Gastroesophageal sphincter (tissue), 4 donors: ENCODE data around the genes GAS2L1 and SF3A1.

DNA sequence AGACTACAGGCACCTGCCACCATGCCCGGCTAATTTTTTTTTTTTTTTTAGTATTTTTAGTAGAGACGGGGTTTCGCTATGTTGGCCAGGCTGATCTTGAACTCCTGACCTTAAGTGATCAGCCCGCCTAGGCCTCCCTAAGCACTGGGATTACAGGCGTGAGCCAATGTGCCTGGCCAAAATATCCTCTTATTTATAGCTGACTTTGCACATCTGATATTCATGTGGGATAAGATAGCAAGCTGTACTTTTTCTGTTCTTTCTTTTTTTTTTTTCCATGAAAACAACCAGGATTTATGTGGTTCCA is 40.0 kb downstream of the CCDC117 start:
- PRO-cap, result no peak
- RAMPAGE, long total RNA, 4 experiments, result no peak in any of the 4 experiments

- PRO-cap, result no peak
- RAMPAGE, long total RNA, 4 experiments, result no peak in any of the 4 experiments
Measured at GRCh38 chr22:28931831-28932593, 48.6 kb downstream of the ZNRF3 start.

DNA sequence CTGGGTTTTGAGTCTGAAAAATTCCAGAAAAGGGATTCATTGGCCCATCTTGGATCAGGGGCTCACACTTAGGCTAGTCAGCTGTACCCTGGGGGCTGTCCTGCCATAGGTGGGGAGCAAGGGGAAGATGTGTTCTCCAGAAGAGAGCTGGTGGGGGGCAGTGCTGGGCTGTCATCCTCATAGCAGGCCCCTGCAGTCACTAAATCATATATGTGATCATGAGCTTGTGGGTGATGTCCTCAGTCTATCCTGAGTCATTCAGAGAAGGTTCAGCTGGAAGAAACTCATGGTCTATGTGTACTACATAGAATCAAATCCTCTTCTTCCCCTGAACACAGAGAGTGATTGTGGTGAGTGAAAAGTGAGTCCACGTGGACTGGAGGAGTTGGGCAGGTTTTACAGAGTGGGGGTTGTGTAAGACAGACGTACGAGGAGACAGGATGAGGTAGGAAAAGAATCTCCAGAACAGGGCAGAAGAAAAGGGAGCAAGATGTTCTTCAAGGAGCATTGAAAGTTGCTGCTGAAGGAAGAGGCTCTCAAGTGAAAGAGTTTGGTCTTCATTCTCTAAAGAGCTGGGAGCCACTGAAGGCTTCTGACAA is 69.0 kb downstream of the C22orf31 start:
- PRO-cap, result no peak
- RAMPAGE, long total RNA, 4 experiments, result no peak in any of the 4 experiments

GRCh38 chr22:29117771-29118321 is 45.0 kb downstream of the KREMEN1 start:
- PRO-cap, result no peak
- RAMPAGE, long total RNA, 4 experiments, result no peak in any of the 4 experiments

GRCh38 chr22:29206573-29206880 is 831 bp downstream of the EMID1 start:
- PRO-cap, result no peak
- RAMPAGE, long total RNA, 4 experiments, result no peak in any of the 4 experiments

DNA sequence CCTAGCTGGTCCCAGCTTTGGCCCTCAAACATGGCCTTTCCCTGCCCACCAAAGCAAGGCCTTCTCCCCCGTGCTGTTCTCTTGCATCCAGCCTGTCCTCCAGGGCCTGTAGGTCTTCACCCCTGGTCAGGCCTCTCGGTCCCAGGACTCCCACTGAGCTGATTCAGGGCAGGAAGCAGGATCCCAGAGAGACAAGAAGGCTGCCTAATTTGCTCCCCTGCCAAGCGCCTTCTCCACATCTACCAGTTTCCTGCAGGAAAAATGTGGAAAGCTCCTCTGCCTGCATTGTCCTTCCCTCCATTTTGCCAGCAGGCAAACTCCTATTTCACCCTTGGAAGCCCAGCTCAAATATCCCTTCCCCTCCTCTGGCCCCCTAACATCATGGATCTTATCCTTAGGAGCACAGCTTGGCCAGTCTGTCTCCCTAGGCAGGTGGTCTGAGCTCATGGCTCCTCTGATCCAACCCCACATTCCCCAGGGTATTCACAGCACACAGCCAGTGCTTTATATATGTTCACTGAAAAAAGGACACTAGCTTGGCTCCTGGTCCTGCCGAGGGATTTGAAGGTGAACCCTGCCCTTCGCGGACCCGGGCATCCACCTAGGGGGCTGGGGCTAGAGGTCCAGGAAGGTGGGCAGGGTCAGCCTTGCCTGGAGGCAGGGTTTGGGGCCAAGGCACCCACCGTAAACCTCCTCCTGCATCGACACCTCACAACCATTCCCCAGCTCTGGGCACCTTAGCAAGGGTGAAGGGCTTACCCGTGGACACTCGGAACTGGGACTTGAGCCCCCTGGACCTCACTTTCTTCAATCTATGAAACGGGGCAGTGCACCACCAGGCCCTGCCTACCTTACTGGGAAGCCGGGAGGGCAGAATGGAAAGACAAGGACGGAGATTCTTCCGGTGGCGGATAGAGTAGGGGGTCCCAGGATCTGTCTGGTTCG is 933 bp downstream of the RHBDD3 start:
- PRO-cap, result no peak
- RAMPAGE, long total RNA, 4 experiments, result no peak in any of the 4 experiments

GRCh38 chr22:29300816-29301837 is 5.3 kb upstream of the GAS2L1 start:
- PRO-cap, result no peak
- RAMPAGE, long total RNA, 4 experiments, result no peak in any of the 4 experiments

DNA sequence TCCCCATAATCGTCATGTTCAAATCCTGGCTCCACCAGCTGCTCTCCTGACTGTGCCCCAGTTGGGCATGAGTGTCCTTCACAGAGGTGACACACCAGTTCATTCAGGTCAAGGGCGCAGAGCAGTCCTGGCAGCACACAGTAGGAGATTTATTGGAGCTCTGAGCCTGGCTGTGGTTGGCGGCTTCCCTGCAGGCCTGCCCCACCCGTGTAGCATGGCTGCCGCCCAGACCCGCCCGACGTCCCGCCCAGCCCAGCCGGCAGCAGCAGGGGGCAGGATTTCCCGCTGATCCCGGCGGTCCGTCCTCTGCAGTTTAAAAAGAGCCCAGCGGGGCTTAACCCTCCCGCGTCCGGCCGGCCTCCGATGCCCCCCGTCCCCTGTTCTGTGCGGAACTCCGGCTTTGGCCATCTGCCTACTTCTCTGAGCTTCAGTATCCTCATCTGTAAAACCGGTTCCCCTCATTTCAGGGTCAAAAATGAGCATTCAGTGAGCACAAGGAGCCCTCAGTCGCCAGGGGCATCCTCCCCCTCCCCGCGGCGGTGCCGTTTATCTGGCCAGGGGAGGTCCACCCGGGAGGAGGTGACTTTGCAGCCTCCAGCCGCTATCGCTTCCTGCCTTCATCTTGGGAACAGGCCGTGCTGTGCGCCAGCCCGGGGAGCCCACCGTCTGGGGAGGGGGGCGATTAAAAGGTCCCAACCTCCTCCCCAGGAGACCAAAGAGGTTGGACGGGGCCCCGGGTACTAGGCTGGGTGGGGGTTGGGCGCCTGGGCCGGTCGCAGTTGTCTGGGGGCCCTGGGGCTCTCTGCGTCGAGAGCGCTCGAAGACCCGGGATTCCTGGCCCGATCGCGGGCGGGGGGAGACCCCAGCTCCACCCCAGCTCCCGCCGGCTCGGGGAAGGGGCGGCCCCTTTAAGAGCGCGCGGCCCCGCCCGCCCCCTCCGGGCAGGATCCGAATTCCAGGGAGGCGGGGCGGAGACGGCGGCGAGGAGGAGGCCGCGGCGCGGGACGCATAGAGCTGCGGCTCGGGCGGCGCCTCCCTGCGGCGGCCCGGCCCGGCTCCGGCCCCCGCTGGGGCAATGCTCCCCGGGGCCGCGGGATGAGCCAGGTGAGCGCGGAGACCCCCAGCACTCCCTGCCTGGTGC is at the start of gene GAS2L1:
TSS of gene GAS2L1 (plus strand) at position 601 of the 1,141 bp plus-strand sequence.
- PRO-cap, result unidirectional peak, plus-strand start at position 616 of the sequence; bidirectional peak, plus-strand start at position 974 of the sequence, minus-strand start at position 861 of the sequence
- RAMPAGE, long total RNA, 4 experiments, result no peak in any of the 4 experiments

DNA sequence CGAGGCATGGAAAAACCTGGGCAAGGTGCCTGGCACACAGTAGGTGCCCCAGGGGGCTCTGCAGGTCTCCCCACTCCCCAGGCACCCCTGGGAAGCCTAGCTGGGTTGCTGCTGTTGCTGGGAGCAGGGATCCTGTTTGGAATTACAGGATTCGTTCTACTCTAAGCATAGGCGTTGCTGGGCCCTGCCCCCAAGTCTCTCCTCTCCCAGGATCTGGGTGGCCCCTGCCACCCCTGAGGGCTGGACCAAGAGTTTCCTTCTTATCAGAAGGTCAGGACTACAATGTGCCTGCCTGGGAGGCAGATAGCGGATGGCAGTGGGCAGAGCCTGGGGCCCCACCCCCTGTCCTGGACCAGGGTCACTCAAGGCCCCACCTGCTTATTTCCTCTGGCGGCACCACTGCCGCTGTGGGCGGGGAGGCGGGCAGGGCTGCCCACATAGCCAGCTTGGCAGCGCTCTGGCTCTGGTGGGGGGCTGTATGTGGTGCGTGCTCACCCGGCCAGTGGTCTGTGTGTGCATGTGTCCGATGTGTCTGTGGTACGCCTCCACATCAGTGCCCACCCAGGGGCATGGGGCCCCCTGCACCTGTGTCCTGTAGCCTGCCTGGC is 2.8 kb downstream of the GAS2L1 start:
- PRO-cap, result no peak
- RAMPAGE, long total RNA, 4 experiments, result no peak in any of the 4 experiments

DNA sequence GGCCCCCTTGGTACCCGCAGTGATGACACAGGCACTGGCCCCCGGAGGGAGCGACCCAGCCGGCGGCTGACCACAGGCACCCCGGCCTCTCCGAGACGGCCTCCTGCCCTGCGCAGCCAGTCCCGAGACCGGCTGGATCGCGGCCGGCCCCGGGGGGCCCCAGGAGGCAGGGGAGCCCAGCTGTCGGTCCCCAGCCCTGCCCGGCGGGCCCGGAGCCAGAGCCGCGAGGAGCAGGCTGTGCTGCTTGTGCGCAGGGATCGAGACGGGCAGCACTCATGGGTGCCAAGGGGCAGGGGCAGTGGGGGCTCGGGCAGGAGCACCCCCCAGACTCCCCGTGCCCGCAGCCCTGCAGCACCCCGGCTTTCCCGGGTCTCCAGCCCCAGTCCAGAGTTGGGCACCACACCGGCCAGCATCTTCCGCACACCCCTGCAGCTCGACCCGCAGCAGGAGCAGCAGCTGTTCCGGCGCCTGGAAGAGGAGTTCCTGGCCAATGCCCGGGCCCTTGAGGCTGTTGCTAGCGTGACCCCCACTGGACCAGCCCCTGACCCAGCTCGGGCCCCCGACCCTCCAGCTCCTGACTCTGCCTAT is 3.9 kb downstream of the RASL10A start:
- PRO-cap, result no peak
- RAMPAGE, long total RNA, 4 experiments, result no peak in any of the 4 experiments

DNA sequence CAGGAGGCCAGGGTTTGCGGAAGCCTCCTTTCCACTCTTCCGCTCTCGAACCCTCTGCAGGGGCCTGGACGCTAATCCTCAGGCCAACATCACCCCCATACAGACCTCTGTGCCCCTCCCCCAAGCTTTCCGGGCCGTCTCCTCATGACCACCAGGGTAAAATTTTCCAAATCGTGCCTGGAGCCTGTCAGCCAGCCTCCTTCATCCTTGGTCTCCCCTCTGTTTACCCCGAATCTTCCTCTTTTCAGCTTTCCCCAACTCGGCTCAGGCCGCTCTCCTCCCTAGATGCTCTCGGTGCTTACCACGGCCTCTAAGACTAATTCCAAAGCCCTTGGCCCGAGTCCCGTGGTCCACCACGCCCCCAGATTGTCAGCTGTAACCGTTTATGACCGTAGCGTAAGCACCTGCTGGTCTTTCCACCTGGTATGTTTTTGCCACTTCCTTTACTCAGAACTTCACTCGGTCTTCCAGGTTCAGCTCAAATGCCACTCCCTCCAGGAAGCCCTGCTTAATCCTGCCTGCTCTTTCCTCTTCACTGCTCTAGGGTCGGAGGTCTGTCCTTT is 1.4 kb downstream of the RASL10A start:
- PRO-cap, result no peak
- RAMPAGE, long total RNA, 4 experiments, result no peak in any of the 4 experiments

GRCh38 chr22:29767765-29768631 is 829 bp downstream of the UQCR10 start:
- PRO-cap, result unidirectional peak, minus-strand start at chr22:29768140
- RAMPAGE, long total RNA, 4 experiments, result no peak in any of the 4 experiments

DNA sequence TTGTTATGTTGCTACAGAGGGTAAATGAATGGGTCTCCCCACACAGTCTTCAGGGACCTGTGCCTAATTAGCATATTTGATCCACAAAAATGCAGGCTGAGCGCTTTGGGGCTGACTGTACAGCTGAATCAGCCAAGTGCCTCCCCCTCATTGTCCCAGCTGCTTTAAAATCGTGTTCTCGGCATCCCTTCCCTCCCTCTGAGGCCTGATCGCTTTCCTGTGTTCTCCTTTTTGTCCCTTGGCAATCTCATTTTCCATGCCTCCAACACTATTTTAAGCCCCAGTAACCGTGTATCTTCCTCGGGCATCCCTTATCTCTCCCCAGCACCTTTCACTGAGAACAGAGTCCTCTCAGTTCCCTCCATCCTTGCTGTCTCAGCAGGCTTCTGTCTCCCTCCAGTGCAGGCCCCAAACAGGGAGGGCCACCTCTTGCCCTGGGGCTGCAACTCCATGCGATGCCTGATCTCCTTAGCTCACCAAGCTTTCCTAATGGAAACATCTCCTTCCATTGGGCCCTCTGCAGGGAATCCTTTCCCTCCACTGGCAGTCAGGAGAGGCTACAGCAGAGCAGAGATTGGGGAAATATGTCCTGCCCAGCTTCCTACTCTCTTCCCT is 13.7 kb downstream of the UQCR10 start:
- PRO-cap, result no peak
- RAMPAGE, long total RNA, 4 experiments, result no peak in any of the 4 experiments

DNA sequence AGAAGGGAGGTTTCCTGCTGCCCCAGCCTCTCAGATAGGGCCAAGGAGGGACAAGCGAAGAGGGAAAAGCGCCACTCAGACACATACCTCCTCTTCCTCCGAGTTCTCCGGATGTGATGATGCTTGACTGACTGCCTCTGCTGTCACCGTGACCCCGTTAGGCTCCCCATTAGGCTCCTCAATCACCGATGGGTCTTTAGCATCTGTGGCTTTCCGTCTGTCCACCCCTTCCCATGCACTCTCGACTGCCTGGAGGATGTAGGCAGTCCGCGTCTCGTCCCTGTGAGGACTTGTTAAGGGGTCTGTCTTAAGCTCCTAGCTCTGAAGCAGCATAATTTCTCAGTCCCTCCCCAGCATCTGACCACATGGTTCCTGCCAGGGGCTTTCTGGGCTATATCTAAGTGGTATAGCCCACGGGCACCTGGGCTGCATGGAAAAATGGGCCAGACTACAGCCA is 33.5 kb downstream of the ASCC2 start:
- PRO-cap, result no peak
- RAMPAGE, long total RNA, 4 experiments, result no peak in any of the 4 experiments

DNA sequence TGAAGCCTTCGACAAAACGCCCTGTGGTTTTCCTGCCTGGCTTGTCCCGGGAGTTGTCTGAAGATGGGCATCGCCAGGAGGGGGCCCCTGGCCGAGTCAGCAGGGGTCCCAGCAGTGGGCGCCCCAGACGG is 288 bp upstream of the LIF start:
- PRO-cap, result no peak
- RAMPAGE, long total RNA, 4 experiments, result no peak in any of the 4 experiments

- PRO-cap, result bidirectional peak, plus-strand start at chr22:30356671, minus-strand start at chr22:30356551; bidirectional peak, plus-strand start at chr22:30356989, minus-strand start at chr22:30356884
- RAMPAGE, long total RNA, 4 experiments, result start-site peak on the plus strand in 1 of 4 experiments, at chr22:30356979-30356983 at its widest, 5 reads per replicate; start-site peak on the minus strand in 4 of 4 experiments, at chr22:30356873-30356905 at its widest, 768 to 1,998 reads per replicate
Measured at GRCh38 chr22:30356266-30357254, at the start of gene SF3A1. SF3A1 (minus strand) TSS chr22:30356894.

- PRO-cap, result no peak
- RAMPAGE, long total RNA, 4 experiments, result no peak in any of the 4 experiments
Measured at GRCh38 chr22:30379220-30379811, 7.9 kb downstream of the RNF215 start.

DNA sequence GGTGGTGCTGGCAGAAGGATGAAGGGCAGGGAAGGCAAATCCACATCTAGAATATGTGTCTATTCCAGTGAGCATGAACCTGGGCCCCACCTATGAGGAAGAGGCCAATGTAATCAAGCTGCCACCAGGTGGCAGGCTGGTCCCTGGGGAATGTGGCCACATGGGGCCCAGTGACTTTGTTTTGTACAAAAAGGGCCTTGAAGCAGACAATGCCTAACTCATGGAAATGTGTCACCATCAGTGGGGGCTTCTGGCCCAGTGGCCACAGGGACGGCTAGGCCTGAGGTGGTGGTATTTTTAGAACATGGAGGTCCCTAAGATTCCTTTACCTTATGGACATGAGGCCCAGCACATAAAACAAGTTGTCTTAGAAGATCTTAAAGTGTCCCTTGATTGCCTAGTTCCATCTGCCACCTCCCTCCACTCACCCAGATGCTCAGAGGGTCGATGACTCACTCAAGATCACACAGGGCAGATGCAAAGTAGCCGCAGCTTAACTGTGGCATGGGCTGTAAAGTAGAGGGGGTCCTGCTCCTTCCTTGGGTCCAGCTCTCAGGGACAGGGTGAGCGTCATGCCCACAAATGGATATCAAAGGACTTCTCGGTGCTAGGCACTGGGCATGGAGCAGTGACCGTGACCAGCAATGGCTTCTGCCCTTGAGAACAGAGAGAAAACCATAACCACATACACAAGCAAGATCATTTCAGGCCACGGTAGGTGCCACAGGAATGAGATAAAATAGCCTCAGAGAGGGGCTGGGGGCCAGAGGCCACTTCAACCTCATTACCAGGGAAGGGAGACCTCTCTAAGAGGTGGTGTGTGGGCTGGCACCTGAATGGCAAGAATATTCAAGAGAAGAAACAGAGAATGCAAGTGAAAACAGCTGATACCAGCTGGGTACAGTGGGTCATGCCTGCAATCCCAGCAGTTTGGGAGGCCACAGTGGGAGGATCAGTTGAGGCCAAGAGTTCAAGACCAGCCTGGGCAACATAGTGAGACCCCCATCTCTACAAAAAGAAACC is 4.2 kb upstream of the RNF215 start:
- PRO-cap, result no peak
- RAMPAGE, long total RNA, 4 experiments, result no peak in any of the 4 experiments

GRCh38 chr22:30422729-30423528 is 2.6 kb upstream of the MTFP1 start:
- PRO-cap, result bidirectional peak, plus-strand start at chr22:30423066, minus-strand start at chr22:30422975; bidirectional peak, plus-strand start at chr22:30423405, minus-strand start at chr22:30423359
- RAMPAGE, long total RNA, 4 experiments, result no peak in any of the 4 experiments

DNA sequence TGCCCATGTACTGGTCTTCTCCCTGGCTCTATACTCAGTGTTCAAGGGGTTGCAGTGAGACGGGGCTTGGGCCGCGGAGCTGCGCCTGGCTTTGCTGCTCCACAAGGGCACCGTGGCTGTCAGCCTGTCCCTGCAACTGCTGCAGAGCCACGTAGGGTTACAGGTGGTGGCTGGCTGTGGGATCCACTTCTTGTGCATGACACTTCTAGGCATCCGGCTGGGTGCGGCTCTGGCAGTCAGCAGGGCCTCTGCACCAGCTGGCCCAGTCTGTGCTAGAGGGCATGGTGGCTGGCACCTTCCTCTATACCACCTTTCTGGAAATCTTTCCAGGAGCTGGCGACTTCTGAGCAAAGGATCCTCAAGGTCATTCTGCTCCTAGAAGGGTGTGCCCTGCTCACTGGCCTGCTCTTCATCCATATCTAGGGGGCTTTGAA is 14.3 kb downstream of the MTFP1 start:
- PRO-cap, result no peak
- RAMPAGE, long total RNA, 4 experiments, result no peak in any of the 4 experiments